LNCaP clone FGC (cell line): ENCODE measurements around the genes SMC2, SLC44A1 and FKTN.

DNA sequence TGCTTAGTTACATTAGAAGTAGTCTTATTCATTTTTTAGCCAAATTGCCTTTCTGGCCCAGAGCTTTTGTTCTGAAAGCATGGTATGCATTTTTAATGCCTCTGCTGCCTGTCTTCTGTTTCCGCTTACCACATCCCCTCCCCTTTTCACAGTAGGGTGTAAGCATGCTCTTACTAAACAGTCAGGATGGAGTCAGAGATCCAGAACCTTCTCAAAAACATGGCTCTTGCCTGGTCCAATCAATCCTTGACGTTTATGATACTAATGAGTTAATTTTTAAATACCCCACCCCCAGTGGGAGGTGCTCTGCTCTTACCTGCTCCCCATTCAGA lies 22.4 kb downstream of the PPP3R2 start:
- RRBS, 2 experiments, result no CpG with 5 or more reads among the region's 2 CpGs

- RRBS, 2 experiments, result under 1 to 1% methylated on average over 15 of the region's 37 CpGs
These were observed at the start of gene SMC2 for GRCh38 chr9:104094200-104094863. SMC2 (plus strand) TSS chr9:104094309.

- RRBS, 2 experiments, result no CpG with 5 or more reads among the region's 7 CpGs
These were observed 7.7 kb downstream of the SMC2 start for GRCh38 chr9:104101778-104102322.

- RRBS, 2 experiments, result no CpG with 5 or more reads among the region's 5 CpGs
These were observed 26.0 kb downstream of the NIPSNAP3B start for GRCh38 chr9:104790011-104790275.

DNA sequence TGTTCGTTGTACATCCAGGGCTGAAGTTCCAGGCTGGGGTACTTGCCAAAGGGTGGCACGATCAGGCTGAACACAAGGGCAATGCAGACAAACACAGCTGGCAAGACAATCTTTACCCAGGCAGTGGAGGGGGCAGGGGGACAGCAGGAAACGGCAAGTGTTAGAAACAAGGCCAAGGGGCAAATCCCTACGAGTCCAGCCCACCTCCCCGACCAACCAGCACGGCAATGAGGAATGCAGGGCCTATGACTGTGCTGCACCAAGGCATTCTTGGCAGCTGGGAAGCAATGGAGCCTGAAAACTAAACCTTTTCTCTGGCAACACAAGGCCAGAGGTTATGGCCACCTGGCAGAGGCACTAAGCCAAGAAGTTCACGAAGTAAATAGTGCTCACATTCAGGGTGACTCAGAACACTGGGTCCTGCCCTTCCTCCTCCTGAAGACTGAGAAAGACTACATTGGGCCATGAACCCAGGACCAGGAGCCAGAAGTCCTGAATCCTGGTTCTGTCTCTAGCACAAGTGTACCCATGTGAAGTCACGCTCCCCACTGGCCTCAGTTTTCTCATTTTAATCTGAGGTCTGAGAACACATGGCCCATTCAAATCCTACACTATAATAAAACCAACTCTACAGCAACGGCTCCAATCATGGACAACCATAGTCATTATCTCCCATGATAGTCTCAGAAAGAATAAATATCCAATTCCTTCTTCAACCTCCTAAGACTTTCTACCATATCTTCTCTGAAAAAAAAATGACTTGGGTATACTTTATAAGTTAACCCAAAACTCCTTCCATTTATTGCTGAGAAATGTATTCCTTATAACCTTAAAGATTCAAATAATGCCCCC lies 47.1 kb downstream of the NIPSNAP3B start:
- RRBS, 2 experiments, result no CpG with 5 or more reads among the region's 9 CpGs

DNA sequence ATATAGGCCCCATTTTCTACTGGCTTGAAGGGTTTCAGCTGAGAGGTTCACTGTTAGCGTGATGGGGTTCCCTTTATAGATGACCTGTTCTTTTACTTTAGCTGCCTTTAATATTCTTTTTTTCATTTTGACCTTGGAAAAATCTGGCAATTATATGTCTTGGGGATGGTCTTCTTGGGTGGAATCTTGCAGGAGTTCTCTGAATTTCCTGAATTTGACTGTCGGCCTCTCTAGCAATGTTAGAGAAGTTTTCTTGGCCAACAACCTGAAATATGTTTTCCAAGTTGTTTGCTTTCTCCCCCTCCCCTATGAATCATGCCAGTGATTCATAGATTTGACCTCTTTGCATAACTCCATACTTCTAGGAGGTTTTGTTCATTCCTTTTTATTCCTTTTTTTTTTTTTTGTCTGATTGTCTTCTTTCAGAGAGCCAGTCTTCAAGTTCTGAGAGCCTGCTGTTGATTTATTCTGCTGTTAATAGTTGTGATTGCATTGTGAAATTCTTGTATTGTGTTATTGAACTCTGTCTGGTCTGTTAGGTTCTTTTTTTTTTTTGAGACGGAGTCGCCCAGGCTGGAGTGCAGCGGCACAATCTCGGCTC lies 56.7 kb upstream of the SLC44A1 start:
- RRBS, 2 experiments, result no CpG with 5 or more reads among the region's 6 CpGs

- RRBS, 2 experiments, result under 1 to 1% methylated on average over 53 to 56 of the region's 134 CpGs
These were observed at the start of gene SLC44A1 for GRCh38 chr9:105243998-105245252. SLC44A1 (plus strand) TSS chr9:105244651.

DNA sequence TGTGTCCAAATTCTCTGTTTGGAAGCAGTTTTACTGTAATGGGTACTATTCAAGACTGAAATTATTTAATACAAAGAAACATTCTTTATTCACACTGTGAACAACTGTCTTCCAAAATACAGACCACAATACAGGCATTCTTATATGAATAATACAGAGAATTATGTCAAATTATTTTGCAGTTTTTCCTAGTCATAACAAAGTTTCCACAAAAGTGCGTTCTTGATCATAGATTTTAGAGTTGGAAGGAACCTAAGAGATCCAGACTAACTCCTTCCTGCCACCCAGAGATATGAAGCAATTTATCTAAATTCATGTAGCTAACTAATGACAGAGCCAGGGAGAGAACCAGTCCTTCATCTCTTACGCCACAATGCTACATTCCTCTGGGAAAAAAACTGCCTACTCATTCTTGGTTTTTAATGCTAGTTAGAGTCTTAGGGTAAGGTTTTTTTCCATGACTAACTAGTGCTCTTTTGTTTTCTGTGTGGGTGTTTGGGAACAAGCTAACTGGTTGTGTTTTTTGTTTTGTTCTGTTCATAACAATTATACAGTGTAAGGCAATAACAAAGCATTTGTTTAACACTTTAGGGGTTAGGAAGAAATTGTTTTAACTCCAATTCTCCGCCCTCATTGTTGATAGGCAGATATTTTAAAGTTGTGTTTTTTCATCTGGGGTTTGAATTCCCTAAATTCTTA lies 52.4 kb downstream of the SLC44A1 start:
- RRBS, 2 experiments, result no CpG with 5 or more reads among the region's 3 CpGs

- RRBS, 2 experiments, result no CpG with 5 or more reads among the region's 13 CpGs
These were observed 54.8 kb downstream of the SLC44A1 start for GRCh38 chr9:105298789-105300128.

- RRBS, 2 experiments, result 2% methylated on average over 8 of the region's 53 CpGs
These were observed at the start of gene FKTN for GRCh38 chr9:105557739-105558732. FKTN (plus strand) TSS chr9:105558131.

GRCh38 chr9:105581425-105581837 lies 23.5 kb downstream of the FKTN start:
- RRBS, 2 experiments, result no CpG with 5 or more reads among the region's 13 CpGs

GRCh38 chr9:106018905-106019384 lies 324.6 kb downstream of the TMEM38B start:
- RRBS, 2 experiments, result no CpG with 5 or more reads among the region's 3 CpGs

DNA sequence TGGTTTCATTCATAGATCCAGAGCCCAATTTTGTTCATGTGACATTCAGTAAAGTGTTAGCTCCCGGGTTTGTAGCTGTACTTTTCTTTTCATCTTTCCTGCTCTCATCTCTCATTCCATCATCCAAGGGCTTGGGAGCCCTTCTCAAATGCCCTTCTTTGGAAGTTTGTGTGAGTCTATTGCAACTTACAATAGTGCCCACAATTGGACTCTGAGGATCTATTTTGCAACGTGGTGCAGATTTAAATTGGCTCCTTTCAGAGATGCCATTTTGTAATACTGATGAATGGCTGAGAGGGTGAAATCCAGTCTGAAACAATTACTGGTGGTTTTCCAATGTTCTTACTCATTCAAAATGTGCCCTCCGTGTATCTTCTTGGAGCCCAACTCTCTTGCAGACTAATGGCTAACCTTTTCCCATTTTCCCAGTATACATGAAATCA lies 6.0 kb downstream of the ZNF462 start:
- RRBS, 2 experiments, result no CpG with 5 or more reads among the region's 3 CpGs

DNA sequence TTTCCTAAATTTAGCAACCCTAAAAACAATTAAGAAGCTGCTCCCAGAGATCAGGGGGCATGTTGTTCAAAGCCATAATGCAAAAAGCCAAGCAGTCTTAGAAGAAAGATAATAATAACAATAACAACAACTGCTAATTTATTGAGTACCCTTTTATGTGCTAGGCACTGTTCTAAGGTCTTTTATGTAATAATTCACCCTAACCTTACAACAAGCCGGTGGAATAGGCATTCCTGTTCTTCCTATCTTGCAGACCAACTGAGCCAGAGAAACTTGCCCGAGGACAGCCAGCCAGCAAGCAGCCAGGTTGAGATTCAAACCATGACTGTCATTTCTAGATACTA lies 90.7 kb upstream of the RAD23B start:
- RRBS, 2 experiments, result no CpG with 5 or more reads among the region's 2 CpGs

DNA sequence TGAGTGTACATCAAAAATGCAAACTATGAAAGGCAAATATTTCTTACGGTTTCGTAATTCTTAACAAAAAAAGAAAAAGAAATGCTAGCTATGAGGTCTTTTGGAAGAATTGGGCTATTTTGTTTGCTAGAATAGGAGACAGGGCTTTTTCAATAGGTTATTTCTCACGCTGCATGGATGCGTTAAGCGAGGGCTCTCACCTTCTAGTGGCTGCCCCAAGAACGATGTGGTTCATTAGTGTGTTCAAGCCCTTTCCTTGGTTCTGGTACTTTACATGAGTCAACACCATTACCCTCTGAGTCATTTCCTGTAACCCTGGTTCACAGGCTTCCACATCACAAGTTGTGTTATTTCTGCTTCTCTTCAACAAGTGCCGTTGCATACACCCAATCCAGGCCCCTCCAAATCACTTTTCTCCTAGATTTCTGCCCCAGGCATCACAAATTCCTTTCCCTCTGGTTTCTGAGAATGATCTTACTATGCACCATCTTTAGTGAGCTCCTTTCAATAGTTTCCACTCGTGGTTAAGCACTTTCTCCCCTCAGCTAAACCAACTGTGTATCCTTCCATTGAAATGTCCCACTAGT lies 69.6 kb upstream of the RAD23B start:
- RRBS, 2 experiments, result no CpG with 5 or more reads among the region's 8 CpGs

GRCh38 chr9:107283420-107284511 lies 687 bp downstream of the RAD23B start:
- RRBS, 2 experiments, result under 1 to 1% methylated on average over 46 of the region's 82 CpGs

- RRBS, 2 experiments, result no CpG with 5 or more reads among the region's 4 CpGs
These were observed 40.7 kb downstream of the RAD23B start for GRCh38 chr9:107323789-107324131.

DNA sequence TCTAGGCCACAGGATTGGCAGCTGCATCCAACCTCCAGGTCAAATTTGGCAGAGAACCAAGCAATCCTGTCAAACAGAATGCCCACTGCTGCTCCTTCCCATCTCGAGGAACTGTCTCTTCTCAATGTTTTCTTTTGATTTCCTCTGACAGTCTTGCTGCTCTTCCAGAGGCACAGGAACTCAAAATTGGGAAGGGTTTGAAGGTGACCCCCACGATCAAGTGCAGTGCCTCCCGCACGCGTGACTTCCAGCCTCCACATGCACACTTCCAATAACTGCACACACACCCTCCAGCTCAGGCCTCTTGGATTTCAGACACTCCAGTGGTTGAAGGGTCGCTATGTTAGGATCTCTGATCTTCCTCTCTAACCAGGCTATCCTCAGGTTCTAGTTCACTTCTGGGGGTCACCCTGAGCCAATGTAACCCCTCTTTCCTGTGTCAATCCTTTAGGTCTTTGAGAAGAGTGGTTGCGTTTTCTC lies 55.4 kb downstream of the RAD23B start:
- RRBS, 2 experiments, result no CpG with 5 or more reads among the region's 7 CpGs

DNA sequence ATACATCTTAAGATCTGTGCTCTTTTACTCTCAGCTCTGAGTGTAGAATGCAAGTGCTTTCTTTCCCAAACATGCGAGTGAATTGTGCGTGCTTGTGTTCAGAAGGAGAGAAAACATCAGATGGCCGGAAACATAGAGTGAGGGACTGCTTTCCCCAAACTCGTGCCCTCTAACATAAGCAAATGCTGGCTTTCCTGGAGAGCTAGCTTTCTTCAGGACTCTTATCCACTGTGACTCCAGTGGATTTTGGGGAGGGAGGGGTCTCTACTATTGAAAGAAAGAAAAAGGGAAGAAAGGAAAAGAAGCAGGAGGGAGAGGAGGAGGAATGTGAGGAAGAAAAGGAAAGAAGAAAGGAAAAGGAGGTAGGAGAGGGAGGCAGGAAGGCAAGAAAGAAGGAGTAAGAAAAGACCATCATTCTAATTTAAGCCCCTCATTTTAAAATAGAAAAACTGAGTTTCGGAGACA lies 330.8 kb upstream of the KLF4 start:
- RRBS, 2 experiments, result no CpG with 5 or more reads among the region's 5 CpGs